Measurements from ENCODE around the genes JDP2, TTLL5 and TGFB3.

- PRO-cap, result unidirectional peak, minus-strand start at chr14:74684645
- CAGE, long polyA plus RNA, result no peak
Measured at GRCh38 chr14:74684480-74684919, 28.4 kb downstream of the AREL1 start.

DNA sequence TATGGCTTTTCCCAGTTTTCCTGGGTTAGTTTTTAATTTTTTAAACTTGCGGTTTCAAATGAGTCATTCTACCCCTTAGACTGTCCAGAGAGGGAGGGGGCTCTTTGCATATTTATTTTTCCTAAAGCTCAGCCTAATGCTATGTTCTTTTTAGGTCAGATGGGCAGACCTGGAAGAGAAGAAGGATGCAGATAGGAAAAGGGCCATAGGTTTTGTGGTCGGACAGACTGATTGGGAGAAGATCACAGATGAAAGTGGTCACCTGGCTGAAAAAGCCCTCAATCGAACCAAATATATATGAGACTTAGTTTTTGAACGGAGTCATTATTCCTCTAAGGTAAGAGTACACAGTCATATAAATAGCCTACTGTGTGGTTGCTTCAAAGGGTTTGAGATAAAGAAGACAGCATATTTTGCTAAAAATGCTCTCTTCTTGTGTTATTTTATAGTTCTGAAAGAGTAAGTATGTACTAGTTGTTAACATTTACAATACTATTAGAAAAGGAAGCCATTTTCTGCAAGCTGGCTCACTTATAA lies 40.8 kb downstream of the PROX2 start:
- PRO-cap, result no peak
- CAGE, long polyA plus RNA, result no peak

- PRO-cap, result no peak
- CAGE, long polyA plus RNA, result no peak
Measured at GRCh38 chr14:74888593-74889357, 7.1 kb downstream of the DLST start.

GRCh38 chr14:74974046-74974793 lies 18.8 kb upstream of the PGF start:
- PRO-cap, result no peak
- CAGE, long polyA plus RNA, result no peak

DNA sequence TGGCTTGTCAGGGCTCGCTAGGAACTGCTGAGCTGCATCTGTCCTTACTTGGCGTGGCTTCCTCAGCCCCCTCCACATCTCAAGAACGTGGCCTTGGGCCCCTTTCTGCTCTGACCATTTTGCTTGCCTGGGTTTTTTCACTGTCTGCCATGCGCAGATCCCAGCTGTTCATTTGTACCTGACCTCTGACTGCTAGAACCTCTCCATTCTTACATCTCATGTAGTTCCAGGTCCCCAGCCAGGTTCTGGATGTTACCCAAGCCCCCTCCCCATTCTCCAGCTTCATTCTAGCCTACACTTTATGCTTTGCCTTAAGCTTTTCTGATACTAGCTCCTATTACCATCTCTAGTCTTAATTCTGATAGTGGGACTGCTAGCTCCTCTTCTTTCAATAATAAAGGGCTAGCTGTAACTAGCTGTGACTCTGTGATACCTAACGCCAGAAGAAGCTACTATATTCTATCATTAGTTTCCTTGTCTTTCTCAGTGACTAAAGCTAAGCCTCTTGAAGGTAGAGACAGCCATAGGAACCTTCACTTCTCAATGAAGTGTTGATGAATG lies 11.5 kb downstream of the EIF2B2 start:
- PRO-cap, result no peak
- CAGE, long polyA plus RNA, result no peak

DNA sequence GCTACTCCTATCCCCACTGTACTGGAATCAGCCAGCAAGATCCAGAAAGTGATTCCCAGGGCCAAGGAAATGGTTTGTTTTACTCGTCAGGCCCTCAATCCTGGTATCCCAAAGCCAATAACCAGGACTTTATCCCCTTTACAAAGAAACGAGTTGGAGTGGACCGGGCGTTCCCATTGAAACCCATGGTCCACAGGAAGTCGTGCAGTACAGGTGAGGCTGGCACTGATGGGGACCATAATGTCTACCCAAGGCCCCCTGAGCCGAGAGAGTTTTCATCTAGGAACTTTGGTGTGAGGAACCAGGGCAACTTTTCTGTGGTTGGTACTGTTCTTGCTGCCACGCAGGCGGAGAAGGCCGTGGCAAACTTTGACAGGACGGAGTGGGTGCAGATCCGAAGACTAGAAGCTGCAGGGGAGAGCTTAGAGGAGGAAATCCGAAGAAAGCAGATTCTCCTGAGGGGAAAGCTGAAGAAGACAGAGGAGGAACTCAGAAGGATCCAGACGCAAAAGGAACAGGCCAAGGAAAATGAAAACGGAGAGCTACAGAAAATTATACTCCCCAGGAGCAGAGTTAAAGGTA lies 1.5 kb downstream of the ZC2HC1C start:
- PRO-cap, result no peak
- CAGE, long polyA plus RNA, result no peak

GRCh38 chr14:75201134-75201661 lies 24.8 kb upstream of the TMED10 start:
- PRO-cap, result no peak
- CAGE, long polyA plus RNA, result no peak

DNA sequence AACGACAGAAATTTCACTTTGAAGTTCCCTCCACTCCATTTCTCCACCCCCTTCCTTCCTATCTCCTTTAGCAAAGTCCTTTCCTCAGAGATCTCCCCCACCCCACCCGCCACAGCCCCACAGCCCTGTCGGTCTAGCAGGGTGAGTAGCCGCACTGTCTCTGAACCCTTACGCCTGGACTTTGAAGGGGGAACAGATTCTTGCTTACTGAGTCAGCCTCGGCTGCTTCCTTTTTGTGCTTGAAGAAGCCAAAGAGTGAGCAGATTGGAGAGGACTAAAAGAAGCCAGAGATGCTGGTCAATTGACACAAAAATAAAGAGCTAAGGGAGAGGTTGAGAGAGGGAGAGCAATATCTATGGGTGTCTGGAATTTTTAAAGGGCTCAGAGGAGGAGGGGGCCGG lies 44.1 kb upstream of the FOS start:
- PRO-cap, result no peak
- CAGE, long polyA plus RNA, result no peak

DNA sequence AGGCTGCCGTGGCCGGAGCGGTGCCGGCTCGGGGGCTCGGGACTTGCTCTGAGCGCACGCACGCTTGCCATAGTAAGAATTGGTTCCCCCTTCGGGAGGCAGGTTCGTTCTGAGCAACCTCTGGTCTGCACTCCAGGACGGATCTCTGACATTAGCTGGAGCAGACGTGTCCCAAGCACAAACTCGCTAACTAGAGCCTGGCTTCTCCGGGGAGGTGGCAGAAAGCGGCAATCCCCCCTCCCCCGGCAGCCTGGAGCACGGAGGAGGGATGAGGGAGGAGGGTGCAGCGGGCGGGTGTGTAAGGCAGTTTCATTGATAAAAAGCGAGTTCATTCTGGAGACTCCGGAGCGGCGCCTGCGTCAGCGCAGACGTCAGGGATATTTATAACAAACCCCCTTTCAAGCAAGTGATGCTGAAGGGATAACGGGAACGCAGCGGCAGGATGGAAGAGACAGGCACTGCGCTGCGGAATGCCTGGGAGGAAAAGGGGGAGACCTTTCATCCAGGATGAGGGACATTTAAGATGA lies 670 bp downstream of the FOS start:
- PRO-cap, result bidirectional peak, plus-strand start at position 415 of the sequence, minus-strand start at position 311 of the sequence
- CAGE, long polyA plus RNA, result no peak

- PRO-cap, result bidirectional peak, plus-strand start at chr14:75280078, minus-strand start at chr14:75279807
- CAGE, long polyA plus RNA, result start-site peak on the minus strand at chr14:75279817-75279925, 8 and 15 reads in 2 replicates; start-site peak on the minus strand at chr14:75279993-75280043, 14 and 119 reads in 2 replicates
Measured at GRCh38 chr14:75279762-75280234, 1.2 kb downstream of the FOS start.

- PRO-cap, result no peak
- CAGE, long polyA plus RNA, result no peak
Measured at GRCh38 chr14:75301700-75302342, 23.2 kb downstream of the FOS start.

DNA sequence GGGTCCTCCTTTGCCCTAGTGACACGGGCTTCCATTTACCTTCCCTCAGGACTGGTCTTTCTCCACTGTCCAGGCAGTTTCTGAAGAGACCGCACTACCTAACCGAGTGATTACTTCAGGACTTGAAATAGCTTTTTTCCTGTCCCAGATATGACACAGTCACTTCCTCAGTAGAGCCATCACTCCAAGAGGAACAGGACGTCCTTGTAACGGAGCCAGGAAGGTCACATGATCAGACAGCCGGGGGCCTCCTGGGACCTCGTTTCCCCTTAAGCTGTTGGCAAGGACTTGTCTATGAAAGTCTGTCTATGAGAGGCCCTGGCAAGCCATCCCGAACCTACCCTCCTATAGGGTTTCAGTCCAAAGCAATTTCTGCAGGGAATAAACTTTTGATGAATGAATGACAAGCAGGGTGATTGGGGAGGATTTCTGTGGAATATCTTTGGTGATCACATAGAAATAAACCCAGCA lies 62.4 kb downstream of the FOS start:
- PRO-cap, result no peak
- CAGE, long polyA plus RNA, result no peak

DNA sequence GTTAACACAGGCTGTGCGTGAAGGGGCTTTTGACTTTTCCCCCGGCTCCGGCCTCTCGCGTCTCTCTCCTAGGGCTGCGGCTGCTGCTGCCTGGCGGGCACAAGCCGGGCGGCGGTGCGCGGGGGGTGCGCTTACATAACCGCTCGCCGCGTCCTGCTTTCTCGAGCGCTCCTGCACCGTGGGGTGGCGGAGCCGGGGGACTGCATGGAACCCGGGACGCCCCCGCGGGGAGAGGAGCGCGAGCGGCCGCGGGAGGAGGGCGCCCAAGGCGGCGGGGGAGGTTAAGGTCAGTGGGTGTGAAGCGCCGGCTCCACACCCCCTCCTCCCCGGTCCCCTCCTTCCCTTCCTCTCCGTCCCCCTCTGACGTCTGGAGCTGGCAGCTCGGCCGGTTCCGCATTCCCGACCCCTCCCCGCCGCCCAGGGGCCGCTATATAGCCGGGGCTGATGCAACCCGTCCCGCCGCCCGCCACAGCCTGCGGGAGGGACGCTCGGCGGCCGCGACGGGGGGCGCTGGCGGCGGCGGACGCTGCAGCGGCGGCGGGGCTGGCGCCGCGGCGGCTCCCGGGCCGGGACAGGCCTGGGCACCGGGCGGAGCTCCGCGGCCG lies at the start of gene JDP2:
Gene JDP2, plus strand, starts transcription at position 459 of the 605 bp plus-strand sequence.
- PRO-cap, result bidirectional peak, plus-strand start at position 100 of the sequence, minus-strand start at position 92 of the sequence; bidirectional peak, plus-strand start at position 205 of the sequence, minus-strand start at position 180 of the sequence; bidirectional peak, plus-strand start at position 474 of the sequence, minus-strand start at position 475 of the sequence
- CAGE, long polyA plus RNA, result no peak

- PRO-cap, result no peak
- CAGE, long polyA plus RNA, result no peak
Measured at GRCh38 chr14:75452755-75453769, 25.2 kb downstream of the JDP2 start.

DNA sequence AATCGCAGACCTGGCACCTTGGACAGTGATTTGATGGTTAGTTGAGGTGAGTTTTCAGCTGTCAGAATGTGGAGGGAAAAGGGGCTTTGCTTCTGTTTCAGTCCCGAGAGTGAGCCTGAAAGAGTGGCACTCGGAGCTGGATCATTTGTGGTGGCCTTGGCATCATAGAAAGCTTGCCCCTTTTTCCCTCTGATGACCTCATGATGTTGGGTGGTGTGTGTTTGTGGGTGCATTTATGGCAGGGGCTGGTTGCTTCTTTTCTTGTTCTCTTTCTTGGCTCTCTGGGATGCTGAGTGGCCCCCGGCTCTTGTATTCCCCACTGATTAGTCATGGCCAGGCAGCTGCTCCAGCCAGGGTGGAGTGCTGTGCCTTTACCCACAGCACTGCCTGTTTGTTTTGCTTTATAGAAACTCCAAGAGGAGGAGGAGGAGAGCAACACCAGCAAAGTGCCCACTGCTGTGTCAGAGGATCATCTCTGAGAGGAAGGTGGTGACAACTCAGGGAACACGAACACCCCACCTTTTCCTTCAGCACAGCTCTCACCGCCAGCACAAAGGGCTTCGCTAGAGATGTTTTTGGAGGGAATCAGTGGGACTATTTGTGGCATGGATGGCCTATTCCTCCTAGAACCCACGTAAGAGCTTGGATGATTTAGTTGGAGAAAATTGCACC lies 14.5 kb downstream of the ERG28 start:
- PRO-cap, result no peak
- CAGE, long polyA plus RNA, result no peak

GRCh38 chr14:75660691-75662002 lies at the start of gene TTLL5:
TSS of gene TTLL5 (plus strand) at chr14:75661246.
- PRO-cap, result bidirectional peak, plus-strand start at chr14:75660986, minus-strand start at chr14:75660827; bidirectional peak, plus-strand start at chr14:75661268, minus-strand start at chr14:75661080
- CAGE, long polyA plus RNA, result start-site peak on the plus strand at chr14:75661229-75661285, 76 and 70 reads in 2 replicates

DNA sequence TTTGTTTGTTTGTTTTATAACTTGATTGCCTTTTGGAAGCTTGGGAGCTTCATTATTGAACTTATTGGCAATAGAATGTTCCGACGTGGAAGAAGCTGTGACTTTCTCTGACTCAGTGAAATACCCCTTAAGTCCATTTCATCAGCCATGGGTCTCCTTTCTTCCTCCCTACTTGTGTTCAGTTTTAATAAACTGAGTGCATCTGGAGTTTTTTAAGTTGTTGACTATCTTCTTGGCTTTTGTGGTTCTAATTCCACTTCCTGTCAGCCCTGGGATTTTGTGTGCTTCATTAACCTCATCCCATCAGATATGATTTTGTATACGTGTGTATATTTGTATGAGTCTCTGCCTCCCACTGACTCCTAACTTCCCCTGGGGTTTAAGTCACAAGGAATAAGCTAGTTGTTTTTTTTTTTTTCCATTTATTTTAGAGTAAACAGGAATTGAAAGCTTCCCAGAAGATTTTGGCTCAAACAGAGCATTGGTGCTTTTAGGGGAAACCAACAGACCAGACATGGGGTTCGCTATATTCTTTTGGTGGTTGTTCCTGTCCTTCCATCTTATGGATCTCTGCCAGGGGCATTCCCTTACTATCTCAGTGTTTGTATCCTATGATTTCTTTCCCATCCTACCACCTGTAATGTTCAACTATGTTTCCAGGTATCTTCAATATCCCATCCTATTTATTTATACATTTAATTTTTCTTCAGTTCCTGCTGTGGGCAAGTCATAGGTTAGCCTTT lies 62.7 kb downstream of the TTLL5 start:
- PRO-cap, result no peak
- CAGE, long polyA plus RNA, result no peak

DNA sequence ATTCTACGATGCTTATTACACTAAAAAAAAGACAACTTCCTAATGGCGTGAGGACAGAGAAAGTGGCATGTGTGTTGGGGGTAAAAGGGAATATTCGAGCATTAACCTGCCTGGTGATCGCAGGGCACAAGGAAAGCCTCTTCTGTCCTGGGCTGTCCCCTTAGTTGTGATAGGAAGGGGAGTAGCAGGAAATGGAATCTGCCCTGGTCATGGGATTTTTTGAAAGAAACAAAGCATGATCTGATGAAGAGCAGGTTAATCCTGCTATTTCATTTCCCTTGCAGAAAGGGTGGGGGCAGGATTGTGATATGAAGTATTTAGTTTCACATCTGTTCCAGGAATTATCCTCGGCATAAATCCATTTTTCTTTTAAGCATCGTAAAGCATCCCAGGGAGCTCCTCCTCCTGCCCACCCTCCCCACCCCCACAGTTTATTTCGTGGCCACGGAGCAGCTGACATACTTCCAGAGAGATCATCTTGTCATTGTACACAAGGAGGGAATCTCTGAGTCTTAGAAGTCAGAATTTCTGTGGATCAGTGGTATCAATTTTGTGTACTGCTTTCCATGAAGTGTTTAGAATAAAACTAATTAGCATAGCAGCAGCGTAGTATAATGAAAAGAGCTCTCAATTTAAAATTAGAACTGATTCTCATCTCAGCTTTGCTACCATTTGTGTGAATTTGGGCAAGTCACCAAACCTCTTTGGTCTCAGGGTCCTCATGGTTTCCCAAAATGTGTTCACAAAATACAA lies 53.0 kb downstream of the TGFB3 start:
- PRO-cap, result no peak
- CAGE, long polyA plus RNA, result no peak

DNA sequence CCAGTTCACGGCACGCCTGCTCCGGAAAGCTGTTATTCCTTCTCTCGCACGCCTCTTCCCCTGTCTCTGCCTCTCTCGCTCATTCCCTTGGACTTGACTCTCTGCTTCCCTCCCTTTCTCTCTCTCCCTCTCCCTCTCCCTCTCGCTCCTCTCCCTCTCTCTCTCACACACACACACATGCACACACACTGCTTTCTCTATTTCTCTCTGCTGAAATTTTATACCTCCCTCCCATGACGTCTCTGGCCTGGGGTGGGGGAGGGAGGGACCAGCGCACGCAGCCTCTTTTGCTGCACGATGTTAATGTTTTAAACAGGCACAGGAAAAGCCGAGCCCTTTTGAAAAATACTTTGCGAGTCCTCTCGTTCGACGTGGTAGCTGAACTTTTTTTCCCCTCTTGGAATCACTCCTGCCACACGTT lies at the start of gene TGFB3:
Gene TGFB3, minus strand, starts transcription at position 193 of the 421 bp plus-strand sequence.
- PRO-cap, result bidirectional peak, plus-strand start at position 348 of the sequence, minus-strand start at position 193 of the sequence
- CAGE, long polyA plus RNA, result no peak

DNA sequence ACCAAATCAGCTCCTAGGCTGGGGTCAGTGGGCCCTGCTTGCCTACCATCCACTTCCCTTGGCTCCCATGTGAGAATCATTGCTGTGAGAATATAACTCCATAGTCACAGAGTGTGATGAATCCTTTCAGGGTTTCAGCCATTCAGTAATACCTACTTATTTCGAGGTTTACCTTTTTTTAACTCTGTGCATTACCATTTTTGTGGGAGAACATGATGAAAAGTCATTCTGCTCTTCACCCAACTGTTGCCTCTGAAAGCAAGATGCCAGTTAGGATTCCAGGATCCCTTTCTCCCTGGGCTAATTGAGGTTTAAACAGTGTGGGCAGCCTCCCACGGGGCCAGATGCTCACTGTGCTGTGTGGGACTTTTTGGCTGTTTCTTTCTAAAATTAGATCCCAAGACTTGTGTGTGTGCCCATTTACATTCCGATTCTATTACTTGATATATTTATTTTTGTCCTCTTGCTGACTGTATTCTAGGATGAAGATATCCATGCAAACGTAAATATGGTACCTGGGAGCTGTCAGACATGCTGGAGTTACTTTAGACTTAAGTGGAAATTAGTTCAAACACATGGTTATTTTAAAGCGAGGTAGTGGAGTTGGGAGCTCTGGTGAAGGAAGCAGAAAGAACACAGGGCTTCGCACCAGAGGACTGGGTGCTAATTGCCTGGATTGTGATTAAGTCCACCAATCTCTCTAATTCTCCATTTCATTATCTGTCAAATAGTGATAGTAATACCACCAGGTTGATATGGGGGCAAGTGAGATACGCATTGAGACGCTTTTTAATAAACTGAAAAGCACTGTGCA lies 6.2 kb downstream of the IFT43 start:
- PRO-cap, result no peak
- CAGE, long polyA plus RNA, result no peak

Measured in B cell (primary cell).